GM12892 (cell line): ENCODE measurements around a stretch of chr9.

DNA sequence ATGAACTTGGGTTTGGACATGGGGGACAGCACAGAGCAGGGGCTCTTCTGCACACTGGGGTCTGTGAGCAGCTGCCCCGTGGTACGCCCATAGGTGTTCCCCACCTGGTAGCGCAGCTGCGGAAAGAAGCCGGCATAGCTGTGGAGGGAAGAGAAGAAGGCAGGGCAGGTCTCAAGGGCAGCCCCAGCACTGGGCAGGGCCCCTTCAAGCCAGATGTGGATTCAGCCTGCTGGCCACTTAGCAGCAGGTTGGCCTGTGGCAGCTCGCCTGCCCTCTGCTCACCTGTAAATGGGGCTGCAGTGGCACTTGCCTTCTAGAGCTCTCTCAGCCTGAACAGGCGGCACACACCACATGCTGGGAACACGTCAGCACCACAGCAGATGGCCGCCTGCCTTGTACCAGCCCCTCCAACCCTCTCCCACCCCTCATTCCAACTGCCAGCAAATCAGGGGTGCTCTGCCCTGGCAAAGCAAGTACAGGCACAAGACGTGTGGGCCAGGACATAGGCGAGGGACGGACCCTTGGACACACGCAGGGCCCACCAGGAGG lies 1.8 kb downstream of the FAM166A start:
- RRBS = no CpG with 5 or more reads among the region's 13 CpGs

GRCh38 chr9:137253891-137254480 lies 1.1 kb upstream of the NELFB start:
- RRBS = no CpG with 5 or more reads among the region's 13 CpGs

GRCh38 chr9:137262701-137263455 lies 7.8 kb downstream of the NELFB start:
- RRBS = 76% methylated on average over 7 of the region's 31 CpGs

GRCh38 chr9:137272994-137273893 lies 4.3 kb upstream of the TOR4A start:
- RRBS = 96% methylated on average over 3 of the region's 22 CpGs

GRCh38 chr9:137280713-137281187 lies 3.2 kb downstream of the TOR4A start:
- RRBS = 88% methylated on average over 8 of the region's 51 CpGs

GRCh38 chr9:137301935-137302130 lies 238 bp downstream of the NRARP start:
- RRBS = 1% methylated on average over 27 of the region's 40 CpGs

GRCh38 chr9:137388677-137389294 lies 34.2 kb downstream of the EXD3 start:
- RRBS = 90% methylated on average over 17 of the region's 37 CpGs

- RRBS = 77% methylated on average over 4 of the region's 32 CpGs
Measured at GRCh38 chr9:137391304-137391852, 31.6 kb downstream of the EXD3 start.

GRCh38 chr9:137407576-137407923 lies 15.4 kb downstream of the EXD3 start:
- RRBS = 4% methylated on average over 6 of the region's 19 CpGs

DNA sequence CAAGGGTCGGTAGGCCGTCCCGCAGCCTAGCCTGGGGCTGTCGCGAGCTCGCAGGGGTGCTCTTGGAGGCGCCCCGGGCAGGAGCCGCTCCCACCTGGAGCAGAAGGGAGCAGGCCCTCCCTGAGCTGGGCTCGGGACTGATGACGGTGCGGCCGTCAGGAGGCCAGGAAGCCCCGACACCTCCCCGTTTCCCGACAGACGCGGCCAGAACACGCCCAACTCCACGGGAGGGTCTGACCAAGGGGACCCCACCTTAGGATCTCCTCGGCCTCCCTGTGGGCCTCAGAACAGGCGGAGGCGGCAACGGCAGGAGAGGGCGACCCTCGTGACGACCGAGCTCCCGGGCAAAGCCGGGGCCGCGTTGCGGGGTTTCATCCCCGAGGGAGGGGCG lies 6.2 kb downstream of the EXD3 start:
- RRBS = 85% methylated on average over 6 of the region's 35 CpGs

- RRBS = 65% methylated on average over 4 of the region's 23 CpGs
Measured at GRCh38 chr9:137436730-137437469, 4.3 kb downstream of the ENTPD8 start.

- RRBS = no CpG with 5 or more reads among the region's 17 CpGs
Measured at GRCh38 chr9:137455902-137456962, 2.9 kb downstream of the NSMF start.

DNA sequence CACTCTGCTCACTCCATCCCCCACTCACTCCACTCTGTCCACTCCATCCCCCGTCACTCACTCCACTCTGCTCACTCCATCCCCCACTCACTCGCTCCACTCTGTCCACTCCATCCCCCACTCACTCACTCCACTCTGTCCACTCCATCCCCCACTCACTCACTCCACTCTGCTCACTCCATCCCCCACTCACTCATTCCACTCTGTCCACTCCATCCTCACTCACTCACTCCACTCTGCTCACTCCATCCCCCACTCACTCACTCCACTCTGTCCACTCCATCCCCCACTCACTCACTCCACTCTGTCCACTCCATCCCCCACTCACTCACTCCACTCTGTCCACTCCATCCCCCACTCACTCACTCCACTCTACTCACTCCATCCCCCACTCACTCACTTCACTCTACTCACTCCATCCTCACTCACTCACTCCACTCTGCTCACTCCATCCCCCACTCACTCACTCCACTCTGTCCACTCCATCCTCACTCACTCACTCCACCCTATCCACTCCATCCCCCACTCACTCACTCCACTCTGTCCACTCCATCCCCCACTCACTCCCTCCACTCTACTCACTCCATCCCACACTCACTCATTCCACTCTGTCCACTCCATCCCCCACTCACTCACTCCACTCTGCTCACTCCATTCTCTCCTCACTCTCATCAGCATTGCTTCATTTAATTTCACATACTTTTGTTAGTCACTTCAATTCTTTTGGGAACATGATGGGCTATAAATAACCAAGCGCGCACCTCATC lies 31.6 kb downstream of the PNPLA7 start:
- RRBS = no CpG with 5 or more reads among the region's 4 CpGs

GRCh38 chr9:137586518-137586976 lies 3.8 kb downstream of the ZMYND19 start:
- RRBS = no CpG with 5 or more reads among the region's 8 CpGs

- RRBS = no CpG with 5 or more reads among the region's 10 CpGs
Measured at GRCh38 chr9:137592764-137593278, 2.5 kb upstream of the ZMYND19 start.

DNA sequence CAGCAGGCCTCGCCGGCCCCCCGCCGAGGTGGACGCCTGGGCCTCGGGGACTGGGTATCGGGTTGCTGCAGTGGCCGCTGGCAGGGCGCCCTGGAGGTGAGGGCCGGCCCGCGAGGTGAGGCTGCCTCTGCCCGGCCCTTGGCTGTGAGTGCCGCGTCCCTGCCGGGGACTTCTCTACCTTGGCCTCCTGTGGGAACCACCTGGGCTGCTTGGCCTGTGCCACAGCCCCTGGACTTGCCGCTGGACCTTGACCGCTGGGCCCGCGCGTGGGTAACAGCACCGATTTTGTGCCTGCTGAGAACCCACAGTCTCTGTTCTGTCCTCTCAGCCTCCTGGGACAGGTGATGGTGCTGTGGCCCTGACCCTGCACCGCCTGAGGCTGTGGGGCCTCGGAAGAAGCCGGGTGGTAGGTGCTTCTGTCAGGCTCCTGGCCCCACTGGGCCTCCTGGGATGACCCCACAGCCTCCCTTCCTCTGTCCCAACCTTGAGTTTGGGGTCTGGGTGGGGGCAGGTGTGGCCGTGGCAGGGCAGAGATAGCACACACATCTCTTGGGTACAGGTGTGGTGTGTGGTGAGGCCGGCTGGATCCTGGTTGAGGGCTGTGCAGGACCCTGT lies 896 bp downstream of the ARRDC1 start:
- RRBS = under 1% methylated on average over 6 of the region's 27 CpGs

DNA sequence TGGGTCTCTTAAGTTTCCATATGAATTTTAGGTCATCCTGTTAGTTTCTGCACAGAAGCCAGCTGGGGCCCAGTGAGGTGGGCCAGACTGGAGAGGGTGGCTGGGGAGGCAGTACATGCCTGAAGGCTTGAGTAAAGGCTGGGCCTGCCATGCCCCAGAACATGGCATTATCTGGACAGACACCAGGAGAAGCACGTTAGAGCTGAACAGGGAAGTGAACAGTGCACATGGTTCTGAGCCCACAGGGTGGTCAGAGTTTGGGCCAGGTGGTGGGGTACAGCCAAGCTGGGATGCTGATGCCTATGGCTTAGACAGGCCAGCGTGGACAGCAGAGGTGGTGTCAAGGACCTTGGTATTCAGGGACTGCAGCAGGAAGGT lies 35.8 kb downstream of the EHMT1 start:
- RRBS = no CpG with 5 or more reads among the region's 2 CpGs

DNA sequence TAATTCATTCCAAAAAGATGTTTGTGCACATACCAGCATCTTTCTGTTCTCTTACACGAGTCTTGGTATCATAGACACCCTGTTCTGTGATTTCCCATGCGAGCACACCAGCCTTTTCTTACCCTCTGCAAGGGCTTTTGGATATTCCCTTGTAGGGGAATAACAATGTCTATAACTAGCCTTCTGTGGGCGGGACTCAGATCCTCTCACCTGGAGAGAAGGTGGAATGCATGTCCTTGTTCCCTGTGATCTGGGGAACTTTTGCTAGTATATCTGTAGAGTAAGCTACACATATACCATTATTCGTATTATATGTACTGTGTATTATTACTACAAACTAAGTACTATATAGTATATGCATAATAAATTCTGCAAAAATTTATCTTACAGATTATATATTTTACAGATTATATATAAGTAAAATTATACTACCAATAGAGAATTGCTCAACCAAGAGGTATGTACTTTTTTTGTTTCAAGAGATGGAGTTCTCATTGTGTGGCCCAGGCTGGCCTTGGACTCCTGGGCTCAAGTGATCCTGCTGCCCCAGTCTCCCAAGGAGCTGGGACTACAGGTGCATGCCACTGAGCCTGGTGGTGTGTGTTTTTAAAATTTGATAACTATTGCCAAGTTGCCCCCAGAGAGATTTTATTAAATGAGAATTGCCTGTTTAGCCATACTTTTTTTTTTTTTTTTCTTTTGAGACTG lies 45.0 kb downstream of the EHMT1 start:
- RRBS = no CpG with 5 or more reads among the region's 4 CpGs

- RRBS = no CpG with 5 or more reads among the region's 13 CpGs
Measured at GRCh38 chr9:137669234-137669500, 50.4 kb downstream of the EHMT1 start.

- RRBS = no CpG with 5 or more reads among the region's 11 CpGs
Measured at GRCh38 chr9:137796605-137797051, 81.0 kb upstream of the CACNA1B start.